Calu3 (cell line): ENCODE measurements around a stretch of chr6.

DNA sequence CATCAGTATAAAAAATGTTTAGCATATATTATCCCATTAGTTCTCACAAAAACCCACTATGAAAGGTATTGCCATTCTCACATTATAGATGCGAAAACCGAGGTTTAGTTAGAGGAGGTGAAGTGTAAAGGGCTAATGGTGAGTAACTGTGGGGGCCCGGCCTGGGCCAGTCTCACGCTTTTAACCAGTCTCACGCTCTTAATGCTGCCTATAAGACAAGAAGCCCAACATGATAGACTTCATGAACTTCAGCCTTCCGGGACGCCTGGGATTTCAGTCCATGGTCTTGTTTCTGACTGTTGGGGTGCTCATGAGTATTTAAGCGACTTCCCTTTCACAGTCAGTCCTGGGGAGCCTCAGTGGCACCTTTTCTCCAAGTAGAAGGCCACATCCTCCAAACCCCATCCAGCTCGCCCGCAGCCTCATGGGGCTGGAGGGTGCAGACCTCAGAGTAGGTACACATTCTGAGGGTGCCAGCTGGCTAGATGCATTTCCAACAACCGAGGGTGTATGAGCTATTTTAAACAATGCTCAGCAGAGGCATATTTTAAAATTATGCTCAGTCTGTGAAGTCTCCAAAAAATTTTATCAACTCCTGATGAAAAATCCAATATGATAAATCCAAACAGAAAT is 31.7 kb downstream of the AGPAT4 start:
- PRO-cap, result no peak

DNA sequence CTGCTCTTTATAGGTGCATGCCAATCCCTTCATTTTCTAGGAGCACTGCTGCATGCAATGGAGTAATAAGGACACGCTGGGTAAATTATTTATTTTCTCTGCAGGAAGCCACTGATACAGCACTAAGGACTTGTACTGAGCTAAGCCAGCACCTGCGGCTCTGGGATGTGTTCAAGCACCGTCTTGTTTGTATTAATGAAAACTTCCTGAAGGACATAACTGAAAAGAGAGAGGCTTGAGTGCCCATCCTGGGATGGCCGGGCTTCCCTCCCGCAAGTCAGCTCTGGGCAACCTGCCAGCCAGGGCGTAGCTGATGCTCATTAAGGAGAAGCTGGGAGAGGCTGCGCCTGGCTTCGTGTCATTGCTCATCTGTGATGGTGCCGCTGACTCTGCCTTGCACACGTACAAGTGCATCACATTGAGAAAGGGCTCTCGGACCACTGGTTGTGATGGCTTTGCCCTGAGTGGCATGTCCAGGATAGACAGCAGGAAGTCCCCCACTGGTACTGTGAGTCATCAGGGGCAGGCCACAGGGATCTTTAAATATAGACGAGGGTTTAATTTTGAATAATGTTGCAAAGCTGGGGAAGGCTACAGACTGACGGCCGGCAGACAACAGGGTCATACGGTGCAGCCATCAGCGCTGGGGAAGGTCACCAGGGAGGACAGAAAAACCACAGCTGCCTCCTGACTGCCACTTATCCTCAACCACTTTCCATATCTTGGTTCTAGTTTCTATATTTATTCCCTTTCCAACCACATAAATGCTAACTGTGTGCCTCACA is 85.4 kb upstream of the AGPAT4 start:
- PRO-cap, result no peak

- PRO-cap, result no peak
Observed at GRCh38 chr6:162058243-162058787, 669.3 kb downstream of the PRKN start.

GRCh38 chr6:162140342-162140794 is 587.2 kb downstream of the PRKN start:
- PRO-cap, result no peak

DNA sequence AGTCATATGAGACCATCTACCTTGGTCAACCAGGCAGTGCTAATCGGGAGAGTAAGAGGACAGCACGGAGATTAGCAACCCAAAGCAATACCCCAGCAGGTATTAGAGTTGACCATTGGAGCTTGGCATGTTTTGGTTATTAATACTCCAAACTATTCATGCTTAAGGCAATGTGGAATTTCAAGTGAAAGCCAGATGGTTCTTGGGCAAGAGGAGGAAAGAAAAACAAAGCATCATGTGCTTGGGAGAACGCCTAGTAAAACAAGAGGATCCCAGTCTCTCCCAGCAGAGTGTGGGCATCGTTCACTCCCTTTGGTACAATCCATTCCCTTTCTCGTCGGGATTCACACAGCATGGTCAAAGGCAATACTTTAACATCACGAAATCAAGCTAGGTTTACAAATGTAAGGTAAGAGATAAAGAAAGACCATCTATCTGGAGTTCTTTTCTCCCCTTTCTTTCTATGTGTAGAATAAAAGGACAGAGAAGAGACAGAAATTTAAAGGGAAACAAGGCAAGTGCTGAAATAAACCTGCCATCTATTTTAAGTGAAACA is 349.8 kb downstream of the PRKN start:
- PRO-cap, result no peak

- PRO-cap, result no peak
Observed at GRCh38 chr6:162488493-162488897, 239.1 kb downstream of the PRKN start.

DNA sequence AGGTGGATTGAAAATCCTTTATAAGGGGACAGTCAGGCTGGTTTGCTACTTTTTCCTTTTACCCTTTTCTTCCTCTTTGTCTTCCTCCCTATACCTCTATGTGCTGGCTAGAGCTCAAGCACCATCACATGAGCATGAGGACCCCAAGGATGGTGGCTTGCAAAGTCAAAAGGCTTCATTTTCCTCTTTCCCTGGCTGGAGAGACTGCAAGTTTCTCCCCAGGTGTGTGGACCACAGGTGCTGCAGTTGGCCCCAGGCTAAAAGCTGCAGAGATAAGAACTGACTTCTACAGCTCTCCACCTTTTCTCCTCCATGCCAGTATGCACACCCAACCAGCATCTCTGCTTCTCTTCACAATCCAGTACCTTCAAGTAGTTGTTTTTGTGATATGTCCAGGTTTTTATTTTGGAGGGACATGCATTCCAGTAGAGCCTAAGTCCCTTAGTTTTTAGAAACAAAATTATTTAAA is 29.2 kb downstream of the PRKN start:
- PRO-cap, result no peak

GRCh38 chr6:162706090-162706825 is 21.3 kb downstream of the PRKN start:
- PRO-cap, result no peak

DNA sequence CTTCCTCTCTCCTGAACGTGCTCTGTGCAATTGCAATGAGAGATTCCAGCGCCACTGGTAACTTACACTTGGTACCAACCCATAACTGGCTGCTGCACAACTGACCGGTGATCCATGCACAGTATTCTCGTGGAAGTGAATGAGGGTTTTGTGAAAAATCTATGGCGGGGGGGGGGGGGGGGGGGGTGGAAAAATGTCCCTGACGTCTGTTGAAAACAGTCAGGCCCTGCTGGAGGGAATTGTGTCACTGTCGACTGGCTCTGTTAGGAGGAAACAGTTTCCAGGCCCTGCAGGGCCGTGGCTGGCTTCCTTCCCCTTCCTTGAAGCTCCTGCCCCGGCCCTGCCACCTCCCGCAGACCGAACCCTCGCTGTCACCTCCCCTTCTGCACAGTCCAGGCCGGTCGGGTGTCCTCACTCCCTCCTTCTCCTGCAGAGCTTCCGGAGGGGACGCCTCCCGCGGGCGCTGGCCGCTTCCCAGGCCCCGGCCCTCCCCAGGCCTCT is 265.7 kb upstream of the QKI start:
- PRO-cap, result no peak

DNA sequence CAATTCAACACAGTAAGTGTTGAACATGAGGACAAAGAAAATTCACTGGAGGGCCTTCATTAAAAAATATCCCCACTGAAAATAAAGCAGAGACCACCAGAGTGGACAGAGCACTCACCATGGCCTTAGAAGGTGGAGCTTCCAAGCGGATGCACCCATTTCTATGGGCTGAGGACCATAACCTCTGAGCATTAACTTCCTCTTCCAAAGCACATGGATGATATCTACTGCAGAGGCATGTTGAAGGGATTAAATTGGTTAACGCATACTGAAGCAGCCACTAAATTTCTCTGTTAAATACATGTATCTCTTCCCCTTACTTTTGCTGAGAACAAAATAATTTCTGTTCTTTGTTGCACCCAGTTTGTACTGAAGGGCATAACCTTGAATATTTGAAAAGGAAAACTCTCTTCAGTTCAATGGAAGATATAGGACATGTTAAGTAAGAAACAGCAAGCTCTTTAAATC is 204.1 kb upstream of the QKI start:
- PRO-cap, result no peak

GRCh38 chr6:163310260-163310797 is 104.2 kb upstream of the QKI start:
- PRO-cap, result no peak

GRCh38 chr6:163334363-163334862 is 80.1 kb upstream of the QKI start:
- PRO-cap, result no peak

GRCh38 chr6:163338749-163339587 is 75.5 kb upstream of the QKI start:
- PRO-cap, result no peak

- PRO-cap, result no peak
Observed at GRCh38 chr6:163356052-163356979, 58.2 kb upstream of the QKI start.

- PRO-cap, result no peak
Observed at GRCh38 chr6:163386484-163386932, 28.0 kb upstream of the QKI start.

DNA sequence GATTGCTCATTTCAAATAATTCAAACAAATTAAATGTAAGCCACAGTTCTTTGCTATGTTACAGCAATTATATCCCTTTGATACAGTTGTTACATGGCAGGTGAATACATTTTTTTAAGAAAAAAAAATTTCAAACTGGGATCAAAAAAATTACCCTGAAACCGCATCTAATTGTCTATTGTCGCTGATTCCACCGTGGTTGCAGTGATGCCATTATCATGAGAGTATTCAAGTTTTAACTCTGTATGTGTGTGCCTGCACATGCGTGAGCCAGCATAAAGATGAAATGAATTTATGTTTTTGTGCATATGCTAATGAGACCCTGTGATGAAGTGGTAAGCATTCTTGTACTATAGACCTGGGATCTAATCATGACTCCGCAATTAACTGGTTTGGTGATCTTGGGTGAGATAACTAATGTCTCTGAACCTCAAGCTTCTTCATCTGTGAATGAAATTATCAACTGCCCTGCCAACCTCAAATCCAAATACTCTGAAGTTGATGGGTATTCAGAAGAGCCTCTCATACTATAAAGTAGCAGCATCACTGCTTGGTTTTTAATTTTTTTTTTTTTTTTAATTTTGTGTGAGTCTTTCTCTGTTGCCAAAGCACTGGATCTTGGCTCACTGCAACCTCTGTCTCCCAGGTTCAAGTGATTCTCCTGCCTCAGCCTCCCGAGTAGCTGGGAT is 9.7 kb downstream of the QKI start:
- PRO-cap, result no peak

DNA sequence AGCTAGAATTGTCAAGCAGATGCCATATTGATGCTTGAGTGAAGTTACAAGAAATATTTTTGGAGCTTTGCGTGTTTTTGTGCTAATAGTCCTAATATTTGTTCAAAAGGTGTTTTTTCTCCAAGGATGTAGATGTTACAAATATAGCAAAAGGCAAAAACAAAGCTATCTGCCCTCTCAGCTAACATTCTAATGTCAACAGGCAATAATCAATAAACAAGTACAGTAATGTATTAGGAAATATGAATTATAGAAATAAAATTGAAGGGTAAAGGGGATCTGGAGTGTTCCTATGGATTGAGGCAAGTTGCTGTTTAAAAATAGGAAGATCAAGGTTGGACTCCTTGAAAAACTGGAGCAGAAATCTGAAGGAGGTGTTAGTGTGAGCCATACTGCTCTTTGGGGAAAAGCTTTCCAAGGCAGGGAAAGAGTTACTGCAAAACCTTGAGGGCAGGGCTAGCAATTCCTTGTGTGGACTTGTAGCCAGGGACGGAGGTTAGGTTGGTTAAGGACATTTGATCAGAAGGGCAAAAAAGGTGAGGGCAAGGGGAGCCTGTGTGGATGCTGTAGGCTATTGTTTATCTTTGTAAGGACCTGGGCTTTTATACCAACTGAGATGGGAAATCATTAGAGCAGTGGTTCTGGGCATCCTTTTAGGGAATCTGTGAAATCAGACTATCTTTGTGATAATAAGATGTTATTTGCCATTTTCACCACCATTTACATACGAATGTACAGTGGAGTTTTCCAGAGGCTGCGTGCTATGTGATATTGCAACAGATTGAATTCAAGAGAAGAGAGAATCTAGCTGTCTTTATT is 27.0 kb downstream of the QKI start:
- PRO-cap, result no peak

- PRO-cap, result no peak
Observed at GRCh38 chr6:163513354-163514331, 99.1 kb downstream of the QKI start.

DNA sequence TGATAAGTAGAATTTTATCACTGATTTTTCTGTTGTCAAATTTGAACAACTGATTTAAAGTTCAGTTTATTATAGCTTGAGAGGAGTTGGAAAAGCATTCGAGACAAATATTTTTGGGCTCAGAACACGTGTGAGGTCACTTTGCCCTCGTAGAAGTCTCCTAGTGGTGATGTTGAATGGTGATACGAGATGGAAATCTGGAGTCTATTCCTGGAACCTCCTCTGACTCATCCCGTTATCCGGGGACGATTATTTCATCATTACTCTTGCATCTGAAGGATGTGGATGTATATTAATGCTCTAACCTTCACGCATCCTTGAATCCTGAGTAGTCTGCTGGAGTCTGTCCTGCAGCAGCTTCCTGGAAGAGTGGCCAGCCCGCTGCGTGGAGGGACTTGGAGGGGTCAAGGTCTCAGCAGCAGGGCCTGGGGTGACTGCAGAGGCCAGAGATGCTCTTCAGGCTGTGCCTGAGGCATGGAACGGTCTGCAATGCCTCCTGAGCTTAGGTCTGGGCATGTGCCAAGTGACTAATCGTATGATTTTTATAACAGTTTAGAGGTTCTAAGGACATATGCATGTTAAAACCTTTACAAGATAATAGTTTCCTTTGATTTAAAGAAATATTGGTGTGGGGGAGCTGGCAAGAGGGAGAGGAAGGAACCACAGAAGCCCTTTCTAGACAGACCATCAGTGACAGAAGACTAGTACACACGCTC is 400.1 kb downstream of the QKI start:
- PRO-cap, result no peak

- PRO-cap, result no peak
Observed at GRCh38 chr6:164105485-164105678, 690.9 kb downstream of the QKI start.